SK-N-DZ (cell line): Measurements from ENCODE around the gene LYVE1.

RAMPAGE:
- cytosol, long total RNA = no peak
- nucleus, long total RNA = no peak
These were observed 11.3 kb downstream of the SBF2 start for GRCh38 chr11:10282392-10283363.

DNA sequence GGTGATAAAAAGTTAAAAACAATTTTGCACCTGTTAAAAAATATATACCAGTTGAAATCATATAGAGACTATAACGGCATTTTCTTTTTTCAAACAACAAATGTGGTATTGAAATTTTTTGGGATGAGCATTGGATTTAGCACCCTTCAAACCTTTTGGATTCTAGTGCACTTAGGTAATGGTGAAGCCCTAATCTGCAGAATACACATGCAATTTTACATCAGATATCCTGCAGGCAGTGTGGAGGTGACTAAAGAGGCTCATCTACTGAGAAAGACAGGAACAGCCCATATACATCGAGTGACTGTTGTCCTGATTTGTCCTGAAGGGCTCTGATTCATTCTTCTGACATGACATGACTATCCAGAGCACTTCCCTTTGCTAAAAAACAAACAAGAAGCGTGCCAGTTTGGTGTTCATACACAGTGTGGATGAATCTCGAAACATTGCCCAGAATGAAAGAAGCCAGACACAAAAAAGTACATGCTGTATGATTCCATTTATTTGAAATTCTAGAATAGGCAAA lies 48.1 kb upstream of the AMPD3 start:
RAMPAGE:
- cytosol, long total RNA = no peak
- nucleus, long total RNA = no peak

RAMPAGE:
- cytosol, long total RNA = no peak
- nucleus, long total RNA = no peak
These were observed 36.8 kb downstream of the RNF141 start for GRCh38 chr11:10504009-10504780.

RAMPAGE:
- cytosol, long total RNA = no peak
- nucleus, long total RNA = no peak
These were observed 31.0 kb downstream of the RNF141 start for GRCh38 chr11:10509844-10510568.

GRCh38 chr11:10527223-10527904 lies 13.6 kb downstream of the RNF141 start:
RAMPAGE:
- cytosol, long total RNA = no peak
- nucleus, long total RNA = no peak

DNA sequence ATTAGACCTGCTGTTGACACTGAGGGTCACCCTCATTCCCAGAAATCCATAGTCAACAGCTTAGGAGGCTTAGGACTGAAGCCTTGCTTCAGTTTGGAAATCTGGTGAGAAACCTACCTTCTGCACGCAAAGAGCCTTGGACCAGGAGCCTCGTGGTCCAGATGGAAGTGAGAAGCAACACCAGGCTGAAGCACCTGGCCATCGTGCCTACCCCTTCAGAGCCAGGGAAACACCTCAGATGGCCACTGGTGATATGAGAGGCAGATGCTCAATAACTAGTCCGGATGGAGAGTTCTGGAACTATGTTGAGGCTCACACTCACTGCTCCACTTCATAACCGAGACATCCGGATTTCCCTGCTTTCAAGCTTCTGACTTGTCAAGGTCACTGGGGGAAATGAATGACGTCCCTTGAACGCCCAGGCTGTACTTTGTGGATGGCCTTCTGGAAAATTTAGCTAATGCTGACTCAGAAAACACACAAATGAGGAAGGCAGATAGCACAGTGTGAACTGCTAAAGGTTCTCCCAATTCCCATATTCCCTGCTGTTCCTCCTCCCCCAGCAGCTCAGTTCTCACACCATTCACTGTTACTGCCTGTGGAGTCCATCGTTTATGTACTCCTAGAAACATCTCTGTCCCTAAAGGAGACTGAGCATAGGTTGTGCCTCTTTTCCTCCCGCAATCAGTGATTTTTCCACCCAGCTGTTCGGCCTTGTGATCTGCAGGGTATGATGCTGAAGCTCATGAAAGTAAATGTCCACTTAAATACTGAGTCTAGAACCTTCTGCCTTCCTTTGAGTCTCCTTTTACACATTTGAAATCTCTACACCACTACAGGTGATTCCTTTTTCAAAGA lies at the start of gene LYVE1:
TSS of gene LYVE1 (minus strand) at position 335 of the 858 bp plus-strand sequence.
RAMPAGE:
- cytosol, long total RNA = no peak
- nucleus, long total RNA = no peak

DNA sequence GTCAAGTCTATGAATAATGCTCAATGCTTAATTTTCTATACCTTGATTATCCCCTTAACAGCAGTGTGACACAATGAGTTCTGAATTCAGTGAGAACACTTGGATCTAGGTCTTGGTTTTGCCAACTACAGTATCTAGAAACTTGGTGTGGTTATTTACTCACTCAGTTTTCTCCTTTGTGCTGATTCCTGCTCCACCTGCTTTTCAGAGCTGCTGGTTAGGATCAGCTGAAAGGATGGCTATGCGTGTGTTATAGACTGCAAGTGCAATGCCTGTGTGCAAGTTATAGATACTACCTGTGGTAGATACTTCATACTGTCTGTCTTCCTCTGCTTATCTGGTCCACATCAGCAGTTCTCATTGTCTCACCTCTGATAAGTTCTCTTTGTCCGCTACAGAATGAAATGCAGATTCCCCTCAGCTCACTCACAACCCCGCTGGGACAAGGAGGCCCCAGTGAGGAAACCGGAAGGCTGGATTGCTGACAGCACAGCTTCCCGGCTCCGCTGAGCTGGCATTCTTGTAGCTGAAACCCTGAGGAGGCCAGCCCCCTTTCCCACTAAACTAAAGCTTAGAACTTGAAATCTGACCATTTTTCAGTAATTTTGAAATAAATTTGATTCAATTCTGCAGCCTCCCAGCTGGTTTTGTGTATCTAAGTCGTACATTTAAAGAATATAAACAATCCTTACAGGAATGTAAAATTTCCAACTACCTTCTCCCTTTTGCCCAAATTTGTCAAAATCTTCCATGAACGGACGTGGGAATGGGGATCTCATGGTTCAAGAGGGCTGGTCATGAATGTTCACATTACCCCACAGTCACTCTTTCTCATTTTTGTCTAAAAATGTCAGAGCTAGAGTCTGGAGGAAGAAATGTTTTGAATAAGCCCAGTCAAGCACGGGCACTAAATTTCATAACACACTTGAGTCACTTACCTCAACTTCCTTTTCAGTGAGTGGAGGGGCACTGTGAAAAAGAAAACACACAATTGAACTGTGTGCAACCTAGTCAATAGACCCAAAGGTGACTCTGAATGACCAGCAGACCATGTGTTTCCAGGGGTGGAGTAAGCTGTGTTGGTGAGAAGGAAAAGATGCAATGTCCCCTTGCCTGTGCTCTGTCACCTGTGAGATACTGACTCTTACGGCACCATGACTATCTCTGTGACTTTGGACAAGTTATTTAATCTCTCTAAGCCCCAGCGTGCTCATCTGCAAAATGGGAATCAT lies 37.8 kb upstream of the LYVE1 start:
RAMPAGE:
- cytosol, long total RNA = no peak
- nucleus, long total RNA = no peak

DNA sequence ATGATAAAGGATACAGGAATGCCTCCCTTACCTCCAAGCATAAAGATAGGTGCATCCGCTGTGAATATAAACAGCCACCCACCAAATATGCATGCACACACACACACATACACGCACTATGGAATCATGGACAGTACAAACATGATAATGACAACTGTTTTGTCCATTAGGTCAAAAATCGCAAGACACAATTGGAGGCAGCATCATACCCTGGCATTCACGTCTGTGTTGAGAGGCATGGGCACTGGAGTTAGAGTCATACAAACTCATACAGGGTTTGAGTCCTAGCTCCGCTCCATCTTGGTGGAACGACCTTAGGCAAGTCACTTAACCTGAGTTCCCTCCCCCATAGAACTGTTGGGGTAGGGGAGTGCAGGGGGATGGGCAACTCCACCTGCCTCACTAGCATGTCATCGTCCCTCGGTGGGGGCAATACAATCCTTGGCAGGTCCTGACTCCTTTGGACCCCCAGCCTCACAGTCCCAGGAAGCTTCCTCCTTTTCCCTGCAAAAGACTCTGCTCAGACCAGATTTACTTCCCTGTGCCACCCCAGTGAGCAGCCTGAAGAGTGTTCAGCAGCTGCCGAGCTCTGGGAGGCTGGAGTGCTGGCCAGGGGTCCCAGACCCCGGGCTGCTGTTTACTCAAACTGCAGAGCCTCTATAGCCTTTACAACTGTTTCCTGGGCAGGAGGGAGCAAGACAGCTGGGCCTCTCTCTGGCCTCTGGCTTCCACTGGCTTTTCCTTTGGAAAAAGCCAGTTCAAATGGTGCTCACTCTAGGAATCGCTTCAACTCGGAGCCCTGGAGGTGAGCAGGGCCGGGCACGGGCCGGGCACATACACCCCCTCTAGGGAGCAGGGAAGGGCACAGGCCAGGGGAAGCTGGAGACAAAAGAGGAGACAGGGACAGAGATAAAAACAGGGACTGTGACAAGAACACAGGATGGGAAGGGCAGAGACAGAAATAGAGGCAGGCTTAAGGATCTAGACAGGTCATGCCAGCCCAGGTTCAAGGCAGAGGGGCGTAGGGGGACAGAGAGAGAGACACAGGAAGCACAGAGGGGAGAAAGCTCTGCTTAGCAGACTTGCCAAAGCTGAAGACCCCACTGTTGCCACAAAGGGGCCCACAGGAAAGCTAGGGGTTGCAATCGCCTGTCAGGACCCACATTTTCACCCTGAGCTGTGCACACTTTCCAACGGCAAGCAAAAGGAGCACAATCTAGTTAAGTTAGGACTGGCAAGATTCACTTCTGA lies 1.0 kb downstream of the IRAG1 start:
RAMPAGE:
- cytosol, long total RNA = no peak
- nucleus, long total RNA = no peak

RAMPAGE:
- cytosol, long total RNA = no peak
- nucleus, long total RNA = no peak
These were observed 15.4 kb upstream of the CTR9 start for GRCh38 chr11:10735436-10736211.

RAMPAGE:
- cytosol, long total RNA = no peak
- nucleus, long total RNA = no peak
These were observed 27.5 kb downstream of the CTR9 start for GRCh38 chr11:10778498-10779007.

GRCh38 chr11:10809034-10810082 lies 632 bp upstream of the EIF4G2 start:
RAMPAGE:
- cytosol, long total RNA = start-site peak on the plus strand at chr11:10809199-10809280, 9 and 20 reads in 2 replicates
- nucleus, long total RNA = start-site peak on the plus strand at chr11:10809104-10809263, 21 and 13 reads in 2 replicates

DNA sequence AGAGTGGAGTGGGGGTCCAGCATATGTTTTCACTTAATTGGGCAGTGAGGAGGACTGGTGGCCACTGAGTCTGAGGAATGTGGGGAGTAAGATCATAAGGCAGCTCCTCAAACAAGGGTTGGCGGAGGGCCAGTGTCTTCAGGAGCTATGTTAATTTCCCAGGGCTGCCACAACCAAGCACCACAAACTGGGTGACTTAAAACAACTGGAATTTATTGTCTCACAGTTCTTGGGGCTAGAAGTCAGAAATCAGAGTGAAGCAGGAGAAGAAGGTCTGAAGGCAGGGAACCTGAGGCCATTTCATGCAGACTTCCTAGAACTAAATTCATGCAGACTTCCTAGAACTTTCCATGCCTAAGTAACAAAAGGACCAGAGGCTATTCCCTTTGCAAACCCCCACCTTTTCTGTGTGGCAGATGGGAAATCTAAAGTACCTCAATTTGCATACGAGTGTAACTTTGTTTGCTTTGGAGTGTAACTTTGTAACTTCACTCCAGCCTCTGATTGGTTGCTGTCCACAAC lies 50.4 kb upstream of the ZBED5 start:
RAMPAGE:
- cytosol, long total RNA = no peak
- nucleus, long total RNA = no peak

DNA sequence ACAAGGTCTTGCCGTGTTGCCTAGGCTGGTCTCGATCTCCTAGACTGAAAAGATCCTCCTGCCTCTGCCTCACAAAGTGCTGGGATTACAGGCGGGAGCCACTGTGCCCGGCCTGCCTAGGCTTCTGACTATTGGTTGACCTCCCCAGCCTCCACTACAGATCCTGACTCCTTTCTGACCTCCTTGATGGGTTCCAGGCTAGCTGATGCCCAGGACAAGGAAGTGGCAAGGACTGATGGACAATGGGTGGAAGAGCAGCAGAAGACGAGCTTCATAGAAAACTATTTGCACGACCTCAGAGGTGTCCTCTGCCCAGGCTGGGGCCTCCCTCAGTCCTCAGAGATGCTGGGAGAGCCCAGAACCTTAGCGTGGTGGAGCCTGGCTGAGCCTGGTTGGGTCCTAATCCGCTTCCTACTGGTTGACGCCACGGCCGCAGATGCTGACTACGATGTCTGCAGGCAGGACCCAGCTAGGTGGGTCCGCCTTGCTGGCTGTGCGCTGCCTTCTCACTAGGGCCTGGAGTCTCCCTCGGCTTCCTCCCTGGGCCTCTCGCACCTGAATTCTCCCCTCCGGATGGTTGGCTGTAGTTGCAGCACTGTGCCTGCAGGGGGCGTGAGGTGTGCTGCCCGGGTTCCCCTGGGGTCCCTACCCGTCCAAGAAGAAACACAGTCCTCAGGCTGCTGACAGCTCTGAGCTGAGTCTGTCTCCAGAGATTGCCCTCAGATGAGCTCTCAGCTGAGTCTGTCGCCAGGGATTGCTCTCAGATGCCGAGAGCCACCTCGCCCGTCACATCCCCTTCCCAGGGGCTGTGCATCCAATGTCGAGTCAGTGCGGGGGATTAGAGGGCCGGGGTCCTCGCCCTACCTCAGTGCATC lies 197.3 kb downstream of the CSNK2A3 start:
RAMPAGE:
- cytosol, long total RNA = no peak
- nucleus, long total RNA = no peak

GRCh38 chr11:11313806-11314270 lies 39.2 kb downstream of the CSNK2A3 start:
RAMPAGE:
- cytosol, long total RNA = no peak
- nucleus, long total RNA = no peak

GRCh38 chr11:11449313-11449916 lies 96.4 kb upstream of the CSNK2A3 start:
RAMPAGE:
- cytosol, long total RNA = no peak
- nucleus, long total RNA = no peak

RAMPAGE:
- cytosol, long total RNA = no peak
- nucleus, long total RNA = no peak
These were observed 51.9 kb downstream of the GALNT18 start for GRCh38 chr11:11569923-11570309.

RAMPAGE:
- cytosol, long total RNA = no peak
- nucleus, long total RNA = no peak
These were observed 41.2 kb downstream of the GALNT18 start for GRCh38 chr11:11580453-11581132.

DNA sequence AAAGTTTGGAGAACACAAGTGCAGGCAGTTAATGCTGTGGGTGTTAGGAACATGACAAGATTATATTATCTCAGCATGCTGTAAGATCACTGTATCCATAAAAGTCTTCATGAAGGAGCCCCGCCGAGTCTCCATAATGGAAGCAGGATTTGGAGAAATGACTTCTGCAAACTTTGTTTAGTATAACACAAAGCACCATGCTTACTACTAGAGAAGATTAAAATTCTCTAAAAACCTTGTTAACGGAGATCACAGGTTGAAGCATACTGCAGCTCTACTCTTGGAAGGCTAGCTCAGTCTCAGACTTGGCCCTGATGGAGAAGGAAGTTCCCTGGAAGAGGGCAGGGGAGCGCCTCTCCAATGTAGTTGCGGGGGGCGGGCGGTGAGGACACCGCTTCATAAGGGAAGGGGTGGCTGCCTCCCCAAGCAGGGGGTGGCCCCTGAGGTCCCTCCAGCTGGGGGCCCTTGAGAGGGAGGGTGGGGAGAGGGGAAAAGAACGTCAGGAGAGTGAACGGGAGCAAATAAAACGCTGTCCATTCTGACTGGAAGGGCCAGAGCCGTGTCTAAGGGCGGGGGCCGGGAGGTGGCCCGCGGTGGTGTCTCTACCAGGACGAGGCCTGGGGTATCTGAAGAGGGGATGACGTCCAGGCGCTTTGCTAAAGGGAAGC lies 698 bp upstream of the USP47 start:
RAMPAGE:
- cytosol, long total RNA = no peak
- nucleus, long total RNA = no peak

DNA sequence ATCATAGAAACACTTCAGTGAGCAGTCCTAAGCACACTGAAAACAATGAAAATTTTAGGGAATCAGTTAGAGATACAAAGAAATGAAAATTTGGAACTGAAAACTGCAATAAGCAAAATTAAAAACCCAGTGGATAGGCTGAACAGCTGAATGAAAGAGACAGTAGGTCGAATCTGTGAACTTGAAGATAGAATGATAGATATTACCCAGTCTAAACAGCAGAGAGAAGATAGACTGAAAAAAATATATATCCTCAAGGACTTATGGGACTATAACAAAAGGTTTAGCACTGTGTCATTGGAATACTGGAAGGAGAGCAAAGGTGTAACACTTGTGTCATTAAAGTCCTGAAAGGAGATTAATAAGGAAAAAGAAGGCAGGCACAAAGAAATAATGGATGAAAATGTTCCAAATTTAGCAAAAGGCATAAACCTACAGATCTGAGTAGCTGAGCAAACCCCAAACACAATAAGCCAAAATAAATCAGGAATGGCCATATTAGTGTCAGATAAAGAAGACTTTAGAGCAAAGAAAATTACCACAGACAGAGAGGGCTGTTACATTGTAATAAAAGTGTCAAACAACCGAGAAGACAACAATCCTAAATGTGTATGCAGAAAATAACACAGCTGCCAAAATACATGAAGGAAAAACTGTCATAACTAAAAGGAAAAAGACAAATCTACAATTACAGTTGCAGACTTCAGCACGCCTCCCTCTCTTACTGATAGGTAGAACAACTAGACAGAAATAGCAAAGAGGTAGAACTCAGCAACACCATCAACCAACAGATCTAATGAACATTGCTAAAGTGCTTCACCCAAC lies 69.4 kb downstream of the USP47 start:
RAMPAGE:
- cytosol, long total RNA = no peak
- nucleus, long total RNA = no peak

GRCh38 chr11:11993795-11994413 lies 14.5 kb downstream of the DKK3 start:
RAMPAGE:
- cytosol, long total RNA = no peak
- nucleus, long total RNA = no peak